ENCODE measurements around the genes NXNL2 and SECISBP2.

GRCh38 chr9:87405855-87406054 lies 91.9 kb upstream of the DAPK1 start:
- PRO-cap, result no peak
- RAMPAGE, long total RNA, 3 experiments, result no peak in any of the 3 experiments

GRCh38 chr9:87499192-87499581 lies 1.5 kb downstream of the DAPK1 start:
- PRO-cap, result no peak
- RAMPAGE, long total RNA, 3 experiments, result no peak in any of the 3 experiments

DNA sequence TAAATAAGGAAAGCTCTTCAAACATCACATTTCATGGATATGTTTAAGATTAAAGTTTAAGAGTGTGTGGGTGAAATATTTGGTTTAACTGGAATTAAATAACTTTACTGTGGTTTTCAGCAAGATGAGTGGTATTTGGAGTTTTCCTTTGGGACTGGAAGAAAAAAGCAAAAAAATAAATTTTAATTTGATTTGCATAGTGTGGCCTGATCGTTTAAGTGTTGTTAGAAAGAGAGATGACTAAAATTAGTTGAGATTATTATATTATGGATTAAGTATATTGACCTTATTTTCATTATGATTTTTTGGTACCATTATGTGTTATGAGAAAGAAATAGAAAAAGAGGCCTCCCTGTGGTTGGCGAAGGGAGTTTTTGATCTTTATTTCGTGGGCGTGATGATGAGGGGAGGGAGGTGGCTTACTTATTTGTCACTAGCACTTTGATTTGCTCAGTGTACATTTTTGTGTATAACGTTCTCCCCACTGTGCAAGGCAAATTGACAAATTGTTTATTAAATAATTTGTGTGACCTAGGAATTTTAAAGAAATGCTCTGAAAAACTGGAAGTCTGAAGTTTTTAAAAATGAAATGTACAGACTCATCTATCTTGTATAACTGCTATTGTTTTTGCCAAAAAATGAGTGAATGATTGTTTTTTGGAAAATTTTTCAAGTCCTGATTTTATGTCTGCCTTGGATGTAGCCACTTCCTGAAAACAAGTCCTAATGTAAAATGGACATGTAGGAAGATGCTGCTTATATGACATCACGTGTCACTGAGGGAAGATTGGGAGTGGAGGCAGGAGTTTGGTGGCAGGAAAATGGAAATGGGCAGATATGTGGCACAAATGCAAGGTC lies 2.9 kb downstream of the DAPK1 start:
- PRO-cap, result no peak
- RAMPAGE, long total RNA, 3 experiments, result no peak in any of the 3 experiments

DNA sequence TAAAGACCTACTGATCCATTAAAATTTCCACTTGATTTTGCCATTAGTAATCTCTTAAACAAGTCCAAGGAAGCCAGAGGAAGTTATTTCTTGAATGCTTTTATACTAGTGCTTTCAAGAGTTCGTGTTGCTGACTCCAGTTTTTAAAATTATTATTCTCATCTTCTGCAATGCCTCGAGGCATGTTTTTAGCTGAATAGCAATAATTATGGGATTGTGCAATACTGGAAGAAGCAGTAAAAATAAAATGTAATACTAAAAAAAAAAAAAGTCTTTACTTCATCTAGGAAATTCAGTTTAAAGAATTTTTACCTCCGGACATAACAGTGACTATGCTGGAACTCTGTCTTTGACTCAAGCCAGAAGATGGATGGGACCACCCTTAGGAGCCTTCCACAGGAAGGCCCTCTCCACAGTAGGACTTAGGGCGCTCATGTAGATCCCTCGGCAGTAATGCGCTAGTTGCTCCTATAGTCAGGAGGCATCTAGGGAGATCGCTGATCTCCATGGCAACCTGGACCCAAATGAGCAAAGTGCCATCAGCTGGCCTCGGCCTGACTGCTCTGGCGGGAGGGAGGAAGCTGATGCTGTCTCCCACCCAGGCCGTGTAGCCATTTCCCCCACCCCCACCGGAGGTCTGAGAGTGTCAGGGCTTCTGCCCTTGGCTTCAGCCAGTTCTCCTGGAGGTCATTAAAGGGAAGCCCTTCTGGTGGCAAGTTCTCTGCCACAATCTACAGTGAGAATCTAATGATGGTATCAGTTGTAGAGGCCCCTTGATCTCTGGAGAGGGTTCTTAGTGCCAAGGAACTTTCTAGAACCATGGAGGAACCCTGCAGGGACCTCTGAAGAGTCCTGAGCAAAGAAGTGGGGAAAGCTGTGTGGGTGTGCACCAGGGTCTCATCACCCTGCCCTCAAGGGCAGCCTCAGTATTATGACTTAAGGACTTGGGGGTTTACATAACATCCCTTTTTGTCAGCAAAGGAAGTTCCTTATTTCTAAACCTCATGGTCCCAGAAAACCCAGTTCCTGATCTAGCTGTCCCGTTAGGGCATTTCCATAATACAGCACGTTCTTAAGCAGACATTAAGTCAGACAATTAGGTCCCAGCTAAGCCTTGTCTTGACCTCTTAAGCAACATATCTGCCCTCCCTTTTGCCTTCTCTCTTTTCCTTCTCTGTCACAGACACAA lies 56.9 kb downstream of the DAPK1 start:
- PRO-cap, result no peak
- RAMPAGE, long total RNA, 3 experiments, result no peak in any of the 3 experiments

GRCh38 chr9:87564684-87565322 lies 67.1 kb downstream of the DAPK1 start:
- PRO-cap, result no peak
- RAMPAGE, long total RNA, 3 experiments, result no peak in any of the 3 experiments

- PRO-cap, result no peak
- RAMPAGE, long total RNA, 3 experiments, result no peak in any of the 3 experiments
Observed at GRCh38 chr9:87909564-87910173, 27.0 kb downstream of the SPATA31E1 start.

DNA sequence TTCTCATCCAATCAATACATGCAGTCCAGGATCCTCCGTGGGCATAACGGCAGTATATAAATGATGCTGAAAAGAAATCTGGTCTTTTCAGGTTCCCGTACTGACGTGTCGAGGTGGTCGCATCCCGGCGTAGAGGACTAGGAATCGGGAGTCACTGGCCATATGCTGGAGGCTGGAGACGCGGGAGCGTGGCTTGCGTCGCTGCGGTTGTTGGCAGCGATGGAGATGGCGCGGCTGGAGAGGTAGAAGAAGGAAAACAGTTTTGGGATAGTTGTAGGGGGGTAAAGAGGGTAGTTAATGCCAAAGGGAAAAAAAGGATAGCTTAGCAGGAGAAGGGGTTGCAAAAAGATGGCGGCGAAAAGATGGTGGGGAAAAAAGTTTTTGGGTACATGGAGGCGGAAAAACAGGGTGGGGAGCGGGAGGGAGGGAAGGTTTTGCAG lies 16.5 kb upstream of the ENSG00000283205 start:
- PRO-cap, result no peak
- RAMPAGE, long total RNA, 3 experiments, result no peak in any of the 3 experiments

- PRO-cap, result no peak
- RAMPAGE, long total RNA, 3 experiments, result no peak in any of the 3 experiments
Observed at GRCh38 chr9:88198166-88198874, 60.0 kb upstream of the SPATA31C2 start.

DNA sequence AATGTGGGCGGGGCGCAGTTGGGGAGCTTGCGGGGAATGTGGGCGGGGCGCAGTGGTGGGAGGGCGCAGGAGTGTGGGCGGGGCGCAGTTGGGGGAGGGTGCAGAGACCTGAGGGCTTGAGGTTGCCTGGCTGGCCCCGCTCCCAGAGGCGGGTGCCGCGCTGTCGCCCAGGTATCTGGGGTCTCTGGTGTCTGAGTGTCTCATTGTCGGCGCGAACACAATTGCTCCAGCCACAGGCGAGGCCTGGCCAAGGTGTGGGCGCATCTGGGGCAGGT lies at the start of gene NXNL2:
Gene NXNL2, plus strand, starts transcription at position 145 of the 275 bp plus-strand sequence.
- PRO-cap, result no peak
- RAMPAGE, long total RNA, 3 experiments, result no peak in any of the 3 experiments

GRCh38 chr9:88742441-88743007 lies 207.5 kb downstream of the NXNL2 start:
- PRO-cap, result no peak
- RAMPAGE, long total RNA, 3 experiments, result no peak in any of the 3 experiments

GRCh38 chr9:88814263-88814953 lies 176.9 kb upstream of the S1PR3 start:
- PRO-cap, result no peak
- RAMPAGE, long total RNA, 3 experiments, result no peak in any of the 3 experiments

- PRO-cap, result no peak
- RAMPAGE, long total RNA, 3 experiments, result no peak in any of the 3 experiments
Observed at GRCh38 chr9:88828053-88828563, 163.2 kb upstream of the S1PR3 start.

- PRO-cap, result no peak
- RAMPAGE, long total RNA, 3 experiments, result no peak in any of the 3 experiments
Observed at GRCh38 chr9:88923536-88923811, 67.8 kb upstream of the S1PR3 start.

DNA sequence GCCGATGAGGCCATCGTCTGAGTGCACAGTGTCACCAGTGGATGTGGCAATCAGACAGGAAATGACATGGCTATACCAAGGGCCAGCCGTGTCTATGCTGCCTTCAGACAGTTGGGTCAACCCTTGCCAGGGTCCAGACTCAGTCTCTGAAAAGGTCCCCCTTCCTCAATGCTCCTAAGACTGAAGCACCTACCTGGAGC lies 67.5 kb upstream of the S1PR3 start:
- PRO-cap, result no peak
- RAMPAGE, long total RNA, 3 experiments, result no peak in any of the 3 experiments

DNA sequence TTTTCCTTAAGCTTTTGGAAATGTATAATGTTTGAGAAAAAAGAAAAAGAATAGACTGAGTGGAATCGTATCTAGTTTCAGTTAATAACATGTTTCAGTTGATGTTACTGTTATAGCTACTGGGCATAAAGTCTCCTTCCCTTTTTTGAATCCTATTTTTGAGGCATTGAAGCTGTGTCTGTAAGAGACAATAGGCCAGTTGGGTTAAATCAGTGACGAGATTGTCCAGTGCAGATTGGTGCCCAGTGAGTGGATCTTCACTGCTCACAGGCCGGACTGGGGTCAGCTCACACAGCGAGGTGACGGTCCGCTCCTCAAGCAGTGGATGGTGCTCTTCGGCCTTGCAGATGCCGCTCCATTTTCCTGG lies 2.3 kb downstream of the S1PR3 start:
- PRO-cap, result no peak
- RAMPAGE, long total RNA, 3 experiments, result no peak in any of the 3 experiments

DNA sequence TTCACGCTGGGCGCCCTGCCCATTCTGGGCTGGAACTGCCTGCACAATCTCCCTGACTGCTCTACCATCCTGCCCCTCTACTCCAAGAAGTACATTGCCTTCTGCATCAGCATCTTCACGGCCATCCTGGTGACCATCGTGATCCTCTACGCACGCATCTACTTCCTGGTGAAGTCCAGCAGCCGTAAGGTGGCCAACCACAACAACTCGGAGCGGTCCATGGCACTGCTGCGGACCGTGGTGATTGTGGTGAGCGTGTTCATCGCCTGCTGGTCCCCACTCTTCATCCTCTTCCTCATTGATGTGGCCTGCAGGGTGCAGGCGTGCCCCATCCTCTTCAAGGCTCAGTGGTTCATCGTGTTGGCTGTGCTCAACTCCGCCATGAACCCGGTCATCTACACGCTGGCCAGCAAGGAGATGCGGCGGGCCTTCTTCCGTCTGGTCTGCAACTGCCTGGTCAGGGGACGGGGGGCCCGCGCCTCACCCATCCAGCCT lies 10.5 kb downstream of the S1PR3 start:
- PRO-cap, result no peak
- RAMPAGE, long total RNA, 3 experiments, result no peak in any of the 3 experiments

DNA sequence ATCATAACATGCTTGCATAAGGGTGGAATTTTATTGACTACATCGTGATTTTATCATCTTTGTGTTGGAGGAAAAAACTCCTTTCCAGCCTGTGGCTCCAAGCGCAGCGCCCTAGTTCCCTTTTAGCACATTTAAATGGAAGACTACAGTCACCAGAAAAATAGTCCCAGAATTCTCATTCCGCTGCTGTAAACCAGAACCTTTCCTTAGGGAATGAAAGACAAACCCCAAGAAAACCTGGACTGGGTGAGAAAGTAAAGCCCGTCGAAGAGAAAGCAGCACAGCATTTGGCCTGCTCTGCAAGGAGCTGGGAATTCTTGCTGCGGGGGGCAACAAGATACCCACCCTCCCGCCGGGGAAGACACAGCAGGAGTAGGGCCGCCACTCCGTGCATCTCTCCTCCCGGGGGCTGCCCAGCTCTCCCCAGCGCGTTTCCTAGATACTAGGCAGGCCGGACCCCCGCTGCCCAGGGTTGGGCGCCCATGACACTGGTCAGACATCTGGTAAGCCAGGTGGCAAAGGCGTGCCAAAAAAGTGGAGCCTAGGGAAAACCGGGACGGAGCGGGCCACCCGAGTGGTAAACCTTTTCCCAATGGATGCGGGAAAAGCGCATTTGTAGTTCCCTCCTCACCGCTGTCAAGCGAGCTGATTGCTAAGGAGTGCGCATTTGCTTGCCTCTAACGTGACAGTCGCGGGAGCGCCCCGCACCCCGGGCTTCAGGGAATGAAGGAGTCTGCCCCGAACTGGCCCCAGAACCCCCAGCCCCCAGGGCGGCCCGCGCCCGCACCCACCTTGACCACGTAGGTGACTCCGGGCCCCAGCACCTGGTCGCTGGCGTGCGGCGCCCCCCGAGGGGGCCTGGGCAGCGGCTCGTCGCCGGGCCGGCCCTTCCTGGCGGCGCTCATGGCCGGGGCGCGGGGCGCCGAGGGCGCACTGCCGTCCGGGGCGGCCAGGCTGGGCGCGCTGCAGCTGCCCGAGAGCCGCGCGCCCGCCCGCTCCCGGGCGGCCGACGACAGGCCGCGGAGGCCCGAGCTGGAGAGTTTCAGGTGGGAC lies 1.1 kb downstream of the SHC3 start:
- PRO-cap, result no peak
- RAMPAGE, long total RNA, 3 experiments, result no peak in any of the 3 experiments

- PRO-cap, result bidirectional peak, plus-strand start at chr9:89318502, minus-strand start at chr9:89318414; bidirectional peak, plus-strand start at chr9:89318860, minus-strand start at chr9:89318719
- RAMPAGE, long total RNA, 3 experiments, result start-site peak on the plus strand in 3 of 3 experiments, at chr9:89318491-89318558 at its widest, 314 to 853 reads per replicate
Observed at GRCh38 chr9:89318313-89319193, at the start of gene SECISBP2. Gene SECISBP2, plus strand, starts transcription at chr9:89318500.

- PRO-cap, result no peak
- RAMPAGE, long total RNA, 3 experiments, result no peak in any of the 3 experiments
Observed at GRCh38 chr9:89444900-89445355, 53.0 kb downstream of the SEMA4D start.

DNA sequence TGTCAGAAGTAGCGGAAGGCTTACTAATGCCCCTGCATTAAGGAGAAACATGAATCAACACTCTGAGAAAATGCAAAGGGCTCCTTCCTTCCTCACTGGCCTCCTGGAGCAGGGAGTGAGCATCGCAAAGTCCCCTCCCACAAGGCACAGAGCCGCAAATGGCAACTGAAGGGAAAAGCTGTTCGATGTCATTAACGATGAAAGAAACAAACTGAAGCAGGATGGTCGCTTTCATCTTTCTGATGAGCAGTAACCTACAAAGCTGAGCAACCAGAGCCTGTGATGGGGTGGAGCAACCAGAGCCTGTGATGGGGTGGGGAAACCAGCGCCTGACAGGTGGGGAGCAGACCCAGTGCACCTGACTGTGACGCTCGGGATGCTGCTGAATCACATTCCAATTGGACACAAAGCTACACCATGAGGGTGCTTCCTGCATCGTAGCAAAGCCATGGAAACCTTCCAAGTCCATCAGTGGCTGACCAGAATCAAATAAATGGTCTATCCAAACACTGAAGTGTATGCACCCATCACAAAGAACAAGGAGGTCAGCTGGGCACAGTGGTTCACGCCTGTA lies 40.9 kb downstream of the SEMA4D start:
- PRO-cap, result no peak
- RAMPAGE, long total RNA, 3 experiments, result no peak in any of the 3 experiments